Camera-type eye (tissue), 1 donor: ENCODE measurements around a stretch of chr3.

- RAMPAGE, long total RNA, result no peak
Measured at GRCh38 chr3:188183281-188183674, 29.3 kb downstream of the LPP start.

DNA sequence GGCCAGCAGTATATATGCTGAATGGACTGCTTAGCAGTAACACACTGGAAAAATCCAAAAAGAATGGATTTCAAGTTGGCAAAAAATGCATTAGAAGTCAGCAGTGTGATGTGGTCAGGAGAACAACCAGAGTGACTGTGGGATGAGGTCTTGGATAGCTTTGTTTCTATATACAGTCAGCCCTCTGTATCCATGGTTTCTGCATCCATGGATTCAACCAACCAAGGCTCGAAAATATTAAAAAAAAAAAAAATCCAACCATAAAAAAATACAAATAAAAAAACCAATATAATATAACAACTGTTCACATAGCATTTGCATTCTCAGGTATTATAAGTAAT is 55.8 kb downstream of the LPP start:
- RAMPAGE, long total RNA, result no peak

DNA sequence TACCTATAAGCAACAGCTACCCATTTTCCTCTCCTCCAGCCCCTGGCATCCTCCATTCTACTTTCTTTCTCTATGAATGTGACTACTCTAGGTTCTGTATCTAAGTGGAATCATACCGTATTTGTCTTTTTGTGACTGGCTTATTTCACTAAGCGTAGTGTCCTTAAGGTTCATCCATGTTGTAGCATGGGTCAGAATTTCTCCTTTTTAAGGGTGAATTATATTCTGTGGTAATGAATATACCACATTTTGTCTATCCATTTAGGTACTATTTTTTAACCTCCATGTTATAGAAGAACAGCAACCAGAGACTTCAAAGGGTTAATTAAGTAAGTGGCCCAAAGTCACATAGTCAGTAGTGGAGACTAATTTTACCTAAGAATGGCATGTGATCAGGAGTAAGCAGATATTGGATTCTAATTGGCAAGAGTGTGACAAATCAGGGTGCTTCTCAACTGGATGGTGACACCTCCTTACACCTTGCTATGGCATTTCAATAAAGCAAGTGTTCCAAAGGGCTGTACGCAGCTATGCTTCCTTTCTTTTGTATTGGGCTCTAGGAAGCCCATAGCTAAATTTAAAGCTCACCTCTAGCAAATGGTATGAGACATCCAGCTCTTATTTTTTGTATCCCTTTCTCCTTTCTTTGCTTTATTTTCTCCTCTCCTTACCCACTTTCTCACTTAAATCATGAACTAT is 61.6 kb downstream of the LPP start:
- RAMPAGE, long total RNA, result no peak

GRCh38 chr3:188228194-188228604 is 74.2 kb downstream of the LPP start:
- RAMPAGE, long total RNA, result no peak

DNA sequence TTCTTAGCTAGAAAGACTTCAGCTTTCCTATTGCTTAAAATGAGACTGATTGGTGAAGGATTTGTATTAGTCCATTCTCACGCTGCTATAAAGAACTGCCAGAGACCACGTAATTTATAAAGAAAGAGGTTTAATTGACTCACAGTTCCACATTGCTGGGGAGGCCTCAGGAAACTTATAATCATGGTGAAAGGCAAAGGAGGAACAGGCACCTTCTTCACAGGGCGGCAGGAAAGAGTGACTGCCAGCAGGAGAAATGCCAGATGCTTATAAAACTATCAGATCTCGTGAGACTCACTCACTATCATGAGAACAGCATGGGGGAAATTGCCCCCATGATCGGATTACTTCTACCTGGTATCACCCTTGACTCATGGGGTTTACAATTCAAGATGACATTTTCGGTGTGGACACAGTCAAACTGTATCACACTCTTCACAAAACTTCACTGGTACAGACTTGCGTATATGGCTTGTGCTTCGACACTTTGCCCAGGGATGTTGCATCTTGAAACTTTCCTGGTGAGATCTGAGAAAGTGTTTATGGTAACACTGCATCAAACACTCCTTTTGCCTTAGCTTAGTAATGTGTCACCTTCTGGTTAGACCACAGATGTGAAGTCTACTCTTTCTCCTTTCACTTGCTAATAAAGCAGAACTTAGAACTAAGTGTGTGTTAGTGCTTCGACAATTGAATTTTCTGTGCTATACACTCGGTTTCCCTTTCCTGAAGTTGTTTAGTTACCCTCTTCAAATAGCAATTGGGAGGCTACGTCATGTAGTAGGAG is 185.6 kb downstream of the LPP start:
- RAMPAGE, long total RNA, result no peak

DNA sequence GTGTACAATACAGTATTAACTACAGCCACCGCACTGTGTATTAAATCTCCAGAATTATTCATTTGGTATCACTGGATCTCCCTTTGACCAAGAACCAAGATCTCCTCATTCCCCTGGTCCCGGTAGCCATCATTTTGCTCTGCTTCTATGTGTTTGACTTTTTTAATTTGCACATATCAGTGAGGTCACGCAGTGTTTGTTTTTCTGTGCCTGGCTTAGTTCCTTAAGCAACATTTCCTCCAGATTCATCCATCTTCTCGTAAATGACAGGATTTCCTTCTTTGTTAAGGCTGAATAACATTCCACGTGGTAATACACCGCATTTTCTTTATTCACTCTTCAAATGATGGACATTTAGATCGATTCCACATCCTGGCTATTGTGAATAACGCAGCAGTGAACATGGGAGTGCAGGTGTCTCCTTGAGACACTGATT is 212.0 kb downstream of the LPP start:
- RAMPAGE, long total RNA, result no peak

GRCh38 chr3:188389734-188390509 is 236.0 kb downstream of the LPP start:
- RAMPAGE, long total RNA, result no peak

- RAMPAGE, long total RNA, result no peak
Measured at GRCh38 chr3:188434538-188434913, 280.6 kb downstream of the LPP start.

- RAMPAGE, long total RNA, result no peak
Measured at GRCh38 chr3:188489666-188490098, 335.7 kb downstream of the LPP start.

DNA sequence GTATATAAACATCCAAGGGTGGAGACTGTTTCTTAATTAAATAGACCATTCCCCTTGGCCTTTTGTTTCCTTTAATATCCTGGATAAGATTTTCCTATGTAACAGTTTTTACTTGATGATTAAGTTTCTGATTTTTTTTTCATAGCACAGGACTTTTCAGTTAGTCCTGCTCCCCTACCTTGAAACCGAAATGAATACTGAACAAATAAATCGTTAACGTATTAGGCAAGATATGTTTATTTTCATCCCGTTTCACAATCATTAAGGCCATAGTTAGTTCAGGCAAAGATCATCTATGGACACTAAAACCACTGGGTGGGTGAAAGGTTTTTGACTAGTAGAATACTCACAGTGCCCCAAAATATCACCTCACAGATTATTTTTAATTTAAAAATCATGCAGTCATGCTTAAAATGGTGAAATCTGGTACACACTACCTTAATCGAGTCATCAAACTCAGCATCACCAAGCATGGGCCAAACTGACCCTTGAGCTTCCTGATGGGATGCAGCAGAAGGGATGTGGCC is 364.9 kb downstream of the LPP start:
- RAMPAGE, long total RNA, result no peak

- RAMPAGE, long total RNA, result no peak
Measured at GRCh38 chr3:188578614-188579347, 424.8 kb downstream of the LPP start.

DNA sequence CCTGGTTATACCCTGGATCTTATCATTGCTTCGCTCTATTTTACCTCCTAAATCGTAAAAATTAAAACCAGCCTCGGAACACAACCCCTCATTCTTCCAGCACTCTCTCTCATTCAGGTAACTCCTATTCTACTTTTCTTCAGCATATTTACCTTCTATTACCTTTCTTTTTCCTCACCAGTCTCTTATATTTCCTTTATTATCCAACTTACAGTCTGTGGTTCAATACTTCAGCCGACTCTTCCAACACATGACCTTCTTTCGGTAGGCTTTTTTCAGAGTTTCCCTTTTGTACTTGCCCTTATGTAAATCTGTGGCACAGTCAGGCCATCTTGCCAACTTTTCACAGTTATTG is 427.7 kb downstream of the LPP start:
- RAMPAGE, long total RNA, result no peak

- RAMPAGE, long total RNA, result no peak
Measured at GRCh38 chr3:188606655-188607126, 452.7 kb downstream of the LPP start.

- RAMPAGE, long total RNA, result no peak
Measured at GRCh38 chr3:188738922-188739554, 432.7 kb upstream of the TPRG1 start.

- RAMPAGE, long total RNA, result no peak
Measured at GRCh38 chr3:188788332-188788901, 383.4 kb upstream of the TPRG1 start.

- RAMPAGE, long total RNA, result no peak
Measured at GRCh38 chr3:188845750-188846392, 325.9 kb upstream of the TPRG1 start.

DNA sequence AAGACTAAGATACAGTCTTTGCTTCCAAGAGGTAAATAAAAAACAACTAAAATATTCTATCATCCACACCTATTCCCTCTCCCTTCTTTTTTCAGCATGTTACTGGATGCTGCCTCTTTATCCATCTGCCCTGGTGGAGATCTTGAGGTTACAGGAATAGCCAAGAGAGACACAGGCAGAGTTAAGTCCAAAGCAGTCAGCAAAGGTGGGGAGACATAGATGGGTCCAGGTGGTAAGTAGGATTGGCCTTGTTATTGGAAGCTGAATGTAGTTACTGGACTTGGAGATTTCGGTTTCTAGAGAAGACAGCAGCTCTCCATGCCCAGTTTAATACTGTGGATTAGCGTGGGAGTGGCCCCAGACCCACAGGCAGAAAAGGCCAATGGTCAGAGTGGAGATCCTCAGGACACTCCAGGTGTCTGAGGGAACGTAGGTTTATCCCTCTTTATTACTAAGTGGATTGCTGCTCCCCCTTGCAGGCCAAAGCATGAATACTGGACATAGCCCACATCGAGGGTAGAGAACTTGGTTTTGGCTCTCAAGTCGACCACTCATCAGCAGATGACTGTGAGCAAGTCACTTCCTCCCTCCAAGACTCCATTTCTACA is 225.5 kb upstream of the TPRG1 start:
- RAMPAGE, long total RNA, result no peak

DNA sequence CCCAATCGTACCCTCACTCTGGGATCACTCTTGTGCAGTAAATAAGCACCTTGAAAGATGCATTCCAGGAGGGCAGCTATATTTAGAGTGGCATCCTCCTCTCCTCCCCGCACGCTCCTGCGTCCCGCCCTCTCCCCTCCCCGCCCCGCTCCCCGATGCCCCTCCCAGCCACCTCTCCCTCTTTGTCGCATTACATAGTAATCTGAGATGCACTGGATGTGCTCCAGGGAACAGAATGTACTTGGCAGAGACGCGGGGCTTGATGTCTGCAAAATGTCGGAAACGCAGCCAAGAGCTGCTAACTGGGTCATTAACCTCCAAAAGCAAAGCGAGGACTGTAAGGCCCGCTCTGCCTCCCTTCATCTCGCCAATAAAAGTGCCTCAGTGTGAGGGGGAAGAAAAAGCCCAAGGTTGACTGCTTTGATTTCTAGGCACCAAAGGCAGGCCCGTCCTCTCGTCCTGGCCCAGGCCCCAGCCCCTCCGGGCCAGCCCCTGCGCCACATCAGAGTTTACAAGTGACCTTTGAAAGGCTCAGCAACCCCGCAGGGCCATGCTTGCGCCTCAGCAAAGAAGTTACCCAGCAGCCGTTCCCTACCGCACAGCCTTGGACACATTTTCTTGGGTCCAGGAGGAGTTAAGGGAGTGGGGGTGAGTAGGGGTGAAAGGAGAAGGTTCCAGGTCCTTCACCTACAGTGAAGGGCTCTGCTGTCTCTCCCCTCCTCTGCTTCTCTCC is 223.7 kb upstream of the TPRG1 start:
- RAMPAGE, long total RNA, result no peak

DNA sequence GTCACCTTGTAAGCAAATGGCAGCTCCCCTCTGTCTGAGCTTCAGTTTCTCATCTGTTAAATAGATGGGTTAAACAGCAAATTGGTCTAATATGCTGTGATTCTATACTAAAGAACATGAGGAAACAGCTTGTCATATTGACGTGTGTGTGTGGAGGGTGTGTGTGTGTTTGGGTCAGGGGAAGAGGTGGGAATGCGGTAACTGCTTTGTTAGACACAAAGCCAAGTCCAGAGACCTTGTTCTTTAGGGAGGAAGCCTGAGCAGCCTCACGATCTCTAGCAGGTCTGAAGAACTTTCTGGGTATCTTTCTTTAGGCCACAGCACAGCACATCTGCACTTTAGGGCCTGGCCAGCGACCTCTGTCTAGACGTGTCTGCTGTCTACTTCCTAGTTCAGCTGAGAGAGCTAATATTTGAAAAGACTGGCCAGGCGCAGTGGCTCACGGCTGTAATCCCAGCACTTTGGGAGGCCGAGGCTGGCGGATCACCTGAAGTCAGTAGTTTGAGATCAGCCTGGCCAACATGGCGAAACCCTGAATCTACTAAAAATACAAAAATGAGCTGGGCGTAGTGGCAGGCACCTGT is 220.0 kb upstream of the TPRG1 start:
- RAMPAGE, long total RNA, result no peak

DNA sequence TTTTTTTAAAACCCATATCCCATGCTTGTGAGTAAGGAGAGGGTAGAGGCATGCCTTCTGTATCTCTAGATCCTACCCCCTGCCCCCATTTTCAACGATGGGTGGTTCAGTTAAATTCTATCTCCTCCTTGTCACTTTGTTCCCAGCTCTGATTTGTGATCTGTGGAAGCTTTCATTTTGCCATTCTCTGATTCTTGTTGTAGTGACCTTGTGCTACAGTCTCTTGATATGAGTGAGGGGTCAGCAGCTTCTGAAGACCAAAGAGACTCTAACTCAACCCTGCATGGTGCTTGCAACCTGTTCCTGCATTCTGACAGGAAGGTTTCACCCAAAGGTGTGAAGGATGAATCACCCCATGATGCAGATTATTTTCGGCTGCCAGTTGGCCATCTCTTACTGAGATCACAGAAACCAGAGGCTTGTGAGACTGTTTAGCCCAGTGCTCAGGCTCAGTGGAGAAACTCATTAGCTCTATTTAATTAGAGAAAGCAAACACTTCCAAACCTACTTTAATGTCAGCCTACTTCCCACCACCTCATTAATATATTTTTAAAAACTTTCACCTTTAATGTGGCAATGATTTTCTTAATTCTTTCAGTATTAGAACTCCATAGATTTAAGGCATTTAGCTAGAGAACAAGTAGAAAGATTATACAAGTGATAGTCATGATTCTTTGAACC is 29.3 kb upstream of the TPRG1 start:
- RAMPAGE, long total RNA, result no peak